Ascending aorta (tissue), 1 donor: ENCODE measurements around the genes CCDC150, SF3B1 and FTCDNL1.

DNA sequence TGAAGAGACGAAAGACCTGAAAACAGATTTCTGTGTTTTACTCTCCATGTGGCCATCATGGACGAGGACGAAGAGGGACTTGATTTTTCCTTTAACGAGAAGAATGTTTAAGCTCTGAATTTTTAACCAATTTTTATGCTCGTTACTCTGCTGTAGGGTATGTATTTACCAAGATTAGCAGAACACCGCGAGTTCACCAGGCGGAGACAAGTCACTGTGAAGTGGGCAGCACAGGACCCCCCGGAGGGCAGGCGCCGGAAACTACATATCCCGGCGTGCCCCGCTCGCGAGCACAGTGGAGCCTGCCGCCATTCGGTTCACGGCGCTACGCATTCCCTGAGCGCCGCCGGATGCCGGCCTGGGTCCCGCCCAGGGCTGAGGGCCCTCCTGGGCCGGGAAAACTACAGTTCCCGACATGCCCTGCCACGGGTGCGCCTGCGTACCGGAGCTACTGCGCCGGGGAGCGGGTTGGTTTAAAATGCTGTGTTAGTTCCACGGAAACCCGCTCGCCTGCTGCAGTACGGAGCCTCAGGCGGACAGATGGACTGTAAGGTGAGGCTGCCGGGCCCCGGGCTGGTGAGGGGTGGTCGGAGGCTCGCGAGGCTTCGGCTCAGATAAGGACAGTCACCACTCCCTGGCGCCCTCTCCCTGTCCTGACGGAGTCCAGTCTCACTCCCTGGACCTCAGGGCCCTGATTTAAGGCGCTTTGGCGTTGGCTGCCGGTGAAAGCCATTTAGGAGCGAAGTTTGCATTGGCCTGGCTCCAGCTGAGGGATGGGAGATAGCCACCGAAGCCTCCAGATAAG, at the start of gene CCDC150:
Gene CCDC150, plus strand, starts transcription at position 489 of the 805 bp plus-strand sequence.
- PRO-cap: no peak

DNA sequence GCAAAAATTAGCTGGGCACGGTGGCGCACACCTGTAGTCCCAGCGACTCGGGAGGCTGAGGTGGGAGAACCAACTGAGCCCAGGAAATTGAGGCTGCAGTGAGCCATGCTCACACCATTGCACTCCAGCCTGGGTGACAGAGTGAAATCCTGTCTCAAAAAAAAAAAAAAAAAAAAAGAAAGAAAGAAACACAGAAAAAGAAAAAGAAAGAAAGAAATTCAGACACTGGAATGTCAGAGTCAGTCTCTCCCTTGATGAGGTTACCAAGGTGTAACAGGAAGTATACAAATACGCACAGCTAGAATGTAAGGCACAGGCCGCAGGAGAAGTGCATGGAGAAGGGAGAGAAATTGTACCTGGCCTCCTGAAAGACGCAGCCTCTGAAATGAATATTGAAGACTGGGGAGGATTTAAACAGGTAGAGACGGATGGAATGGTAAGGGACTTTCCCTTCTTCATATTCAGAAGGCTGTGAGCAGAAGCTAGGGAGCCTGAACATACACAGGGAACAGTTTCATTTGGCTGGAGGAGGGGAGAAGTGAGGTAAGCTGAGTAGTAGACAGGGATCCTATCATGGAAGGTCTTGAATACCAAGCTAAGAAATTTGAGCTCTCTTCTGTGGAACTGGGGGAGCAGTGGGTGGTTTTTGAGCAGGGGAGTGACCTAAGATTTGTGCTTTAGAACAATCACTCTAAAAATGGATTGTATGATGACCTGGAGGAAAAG, 112.8 kb downstream of the ANKRD44 start:
- PRO-cap: no peak

DNA sequence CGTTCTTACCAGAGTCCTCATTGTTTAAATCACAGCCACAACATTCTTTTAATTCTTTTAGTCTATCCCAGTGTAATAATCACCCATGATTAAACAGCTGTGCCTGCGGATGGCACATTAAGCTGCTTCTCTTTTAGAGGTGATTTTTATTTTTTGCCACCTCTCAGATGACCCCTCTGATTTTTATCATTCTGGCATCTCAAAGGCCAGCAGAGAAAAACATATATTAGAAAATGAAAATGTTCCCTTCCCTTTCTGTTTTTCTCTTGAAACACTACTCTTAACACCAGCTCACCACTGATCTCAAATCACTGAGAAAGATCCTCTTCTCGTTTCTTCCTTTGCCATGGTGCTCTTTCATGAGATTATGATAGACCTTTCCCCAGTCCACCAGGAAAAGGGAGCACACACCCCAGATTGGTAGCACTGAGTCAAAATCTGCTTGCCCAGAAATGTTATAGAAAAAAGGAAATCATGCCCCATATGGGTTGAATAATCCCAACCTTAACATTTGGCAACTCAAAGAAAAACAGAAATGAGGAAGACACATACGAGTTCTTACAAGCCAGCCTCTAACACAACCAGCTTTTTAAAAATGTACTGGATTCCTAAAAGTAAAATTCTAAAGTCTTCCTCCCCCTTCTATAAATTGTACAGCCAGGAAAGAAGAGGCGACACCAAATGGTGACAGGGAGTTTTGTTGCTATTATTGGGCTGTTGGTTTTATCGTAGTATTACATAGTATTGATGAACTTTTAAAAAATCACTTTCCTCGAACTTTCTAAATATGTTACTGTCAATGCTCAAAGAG, 103.1 kb downstream of the ANKRD44 start:
- PRO-cap: no peak

DNA sequence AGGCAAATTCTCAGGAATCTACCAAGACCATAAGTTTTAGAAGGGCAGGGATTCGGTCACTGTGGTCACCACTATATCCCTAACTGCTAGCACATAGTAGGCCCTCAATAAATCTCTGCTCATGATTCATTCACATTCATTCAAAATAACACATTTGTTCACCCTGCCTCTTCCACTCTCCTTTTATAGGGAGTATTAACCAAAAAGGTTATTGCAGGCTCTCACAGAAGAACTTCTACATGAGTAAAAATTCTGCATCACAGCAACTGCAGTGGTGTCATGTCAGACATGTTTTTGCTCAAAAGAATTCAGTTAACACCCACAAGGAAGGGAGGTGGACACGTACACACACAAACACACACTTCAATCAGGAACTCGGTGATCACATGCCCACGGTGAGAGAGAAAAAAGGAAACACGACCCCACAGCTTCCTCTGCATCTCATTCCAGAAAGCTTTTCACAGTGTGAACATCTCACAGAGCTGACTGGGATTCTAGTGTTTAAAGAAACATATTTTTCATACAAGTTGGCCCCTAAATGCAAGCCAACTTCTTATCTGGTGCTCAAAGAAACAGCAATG, 98.0 kb downstream of the ANKRD44 start:
- PRO-cap: no peak

- PRO-cap: no peak
These were observed 71.1 kb downstream of the ANKRD44 start for GRCh38 chr2:197239550-197239802.

DNA sequence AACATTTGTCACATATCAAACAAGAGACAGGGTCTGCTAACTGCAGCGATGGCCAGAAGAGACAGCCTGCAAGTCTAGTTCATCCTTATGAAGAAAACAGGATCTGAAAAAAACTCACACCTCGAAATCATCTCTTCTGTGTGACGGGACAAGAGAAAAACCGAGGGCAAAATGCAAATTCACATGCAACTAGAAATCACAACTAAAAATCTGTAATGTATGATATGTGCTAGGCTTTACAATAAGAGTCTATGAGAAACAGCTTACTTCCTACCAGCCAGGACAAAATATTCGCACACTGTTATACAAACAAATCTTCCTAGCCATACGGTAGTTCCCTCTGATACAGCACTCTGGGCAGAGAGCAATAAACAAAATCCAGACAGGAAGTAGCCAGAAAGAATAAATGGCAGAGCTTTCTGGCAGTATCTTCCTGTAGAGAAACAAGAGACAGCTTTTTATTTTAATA, 48.7 kb downstream of the ANKRD44 start:
- PRO-cap: no peak

GRCh38 chr2:197292702-197293023, 17.9 kb downstream of the ANKRD44 start:
- PRO-cap: no peak

- PRO-cap: no peak
These were observed 5.9 kb downstream of the ANKRD44 start for GRCh38 chr2:197304555-197305270.

DNA sequence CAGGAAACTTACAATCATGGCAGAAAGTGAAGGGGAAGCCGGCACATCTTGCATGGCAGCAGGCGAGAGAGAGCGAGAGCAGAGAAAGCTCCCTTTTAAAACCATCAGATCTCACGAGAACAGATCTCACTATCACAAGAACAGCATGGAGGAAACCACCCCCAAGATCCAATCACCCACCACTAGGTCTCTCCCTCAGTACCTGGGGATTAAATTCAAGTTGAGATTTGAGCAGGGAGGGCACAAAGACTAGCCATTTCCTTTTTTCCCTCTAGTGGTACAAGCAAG, 45.5 kb upstream of the ANKRD44 start:
- PRO-cap: no peak

GRCh38 chr2:197434899-197435729, at the start of gene SF3B1:
Gene SF3B1 (minus strand): TSS chr2:197435028.
- PRO-cap: bidirectional peak, plus-strand start at chr2:197435176, minus-strand start at chr2:197435047

DNA sequence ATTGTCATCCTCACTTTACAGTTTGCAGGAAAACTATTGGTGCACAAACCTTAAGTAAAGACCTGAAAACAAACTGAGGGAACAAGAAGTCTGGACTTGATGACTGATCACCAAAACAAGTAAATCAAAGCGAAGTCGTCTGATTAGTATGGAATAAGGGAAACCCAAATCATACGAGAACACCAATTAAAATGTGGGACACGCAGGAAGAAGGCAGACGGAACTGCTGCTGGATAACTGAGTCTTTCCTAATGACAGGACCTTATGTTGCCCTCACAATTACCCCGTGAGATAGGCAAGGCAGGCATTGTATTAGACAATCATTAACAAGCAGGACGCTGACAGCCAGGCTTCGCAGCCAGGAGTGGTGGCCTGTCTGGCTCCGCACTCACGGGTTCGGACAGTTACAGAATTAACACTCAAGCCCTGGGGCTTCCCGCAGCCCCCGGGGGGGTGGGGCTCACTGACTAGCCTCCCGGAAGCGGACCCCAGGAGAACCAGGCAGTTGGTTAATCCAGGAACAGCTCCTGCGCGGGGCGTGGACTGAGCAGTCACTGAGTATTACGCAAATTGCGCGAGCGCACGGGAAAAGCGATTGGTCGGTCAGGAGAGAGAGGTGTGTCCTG, 525 bp upstream of the COQ10B start:
- PRO-cap: bidirectional peak, plus-strand start outside the sequence, minus-strand start at position 522 of the sequence

GRCh38 chr2:197498715-197499523, 721 bp downstream of the HSPD1 start:
- PRO-cap: bidirectional peak, plus-strand start at chr2:197498970, minus-strand start at chr2:197498986

DNA sequence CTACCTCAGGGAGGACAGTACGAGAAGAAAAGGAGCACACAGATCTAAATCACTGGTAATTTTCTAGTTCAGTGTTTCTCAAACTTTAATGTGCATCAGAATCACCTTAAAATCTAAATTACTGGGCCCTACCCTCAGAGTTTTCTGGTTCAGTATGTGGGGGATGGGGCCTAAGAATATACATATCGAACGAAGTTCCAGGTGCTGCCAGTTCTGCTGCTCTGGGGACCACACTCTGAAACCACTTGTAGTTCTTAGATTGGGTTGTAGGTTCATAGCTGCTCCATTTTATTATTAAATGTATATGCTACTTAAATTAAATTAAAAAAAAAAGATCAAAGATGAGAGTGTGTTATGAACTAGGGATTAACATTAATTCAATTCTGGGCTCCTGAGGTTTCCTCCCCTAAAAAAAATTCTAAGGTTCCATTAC, 981 bp upstream of the MARS2 start:
- PRO-cap: no peak

- PRO-cap: no peak
These were observed 340 bp upstream of the BOLL start for GRCh38 chr2:197785461-197785856.

GRCh38 chr2:197869412-197870032, 65.1 kb downstream of the PLCL1 start:
- PRO-cap: no peak

- PRO-cap: no peak
These were observed 512.5 kb downstream of the PLCL1 start for GRCh38 chr2:198316844-198317323.

- PRO-cap: no peak
These were observed 5.6 kb upstream of the SATB2 start for GRCh38 chr2:199463075-199463965.

GRCh38 chr2:199469046-199469704, 11.4 kb upstream of the SATB2 start:
- PRO-cap: no peak

- PRO-cap: no peak
These were observed at the start of gene FTCDNL1 for GRCh38 chr2:199850461-199851430. Gene FTCDNL1 (minus strand): TSS chr2:199851192.

- PRO-cap: no peak
These were observed 446 bp upstream of the FTCDNL1 start for GRCh38 chr2:199851431-199851844.